Breast (tissue), 4 donors: ENCODE results near the genes FMC1 and KLRG2.

- PRO-cap, 3 experiments, result no peak in any of the 3 experiments
- RRBS, result no CpG with 5 or more reads among the region's 10 CpGs
Measured at GRCh38 chr7:139094477-139094979, 15.0 kb downstream of the ZC3HAV1 start.

DNA sequence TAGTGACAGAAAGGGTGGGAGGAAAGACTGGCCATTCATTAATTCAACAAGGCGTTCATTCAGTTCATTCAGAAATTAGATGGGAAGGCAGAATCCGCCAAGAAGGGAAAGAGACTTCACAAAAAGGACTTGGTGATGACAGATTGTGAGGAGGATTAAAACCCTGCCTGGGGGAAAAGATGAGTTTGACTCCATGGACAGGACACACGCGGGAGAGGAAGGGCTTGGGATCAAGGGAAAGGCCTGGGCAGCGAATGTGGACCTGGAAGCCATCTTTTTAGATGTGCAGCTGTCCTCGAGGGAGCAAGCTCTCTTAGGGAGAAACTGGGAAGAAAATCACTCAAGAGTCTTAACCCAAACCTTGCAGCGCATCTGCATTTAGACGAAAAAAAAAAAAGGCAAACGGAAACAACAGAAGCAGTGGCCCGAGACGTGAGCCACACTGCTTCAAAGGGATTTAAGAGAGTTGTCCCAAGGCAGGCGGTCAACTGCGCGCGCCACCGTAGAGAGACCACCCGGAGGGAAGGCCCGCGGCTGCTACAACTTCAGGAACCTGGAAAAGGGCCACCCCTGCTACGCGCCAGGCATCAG, 1.5 kb downstream of the ZC3HAV1 start:
- PRO-cap, 3 experiments, result no peak in any of the 3 experiments
- RRBS, result 1% methylated on average over 3 of the region's 21 CpGs

DNA sequence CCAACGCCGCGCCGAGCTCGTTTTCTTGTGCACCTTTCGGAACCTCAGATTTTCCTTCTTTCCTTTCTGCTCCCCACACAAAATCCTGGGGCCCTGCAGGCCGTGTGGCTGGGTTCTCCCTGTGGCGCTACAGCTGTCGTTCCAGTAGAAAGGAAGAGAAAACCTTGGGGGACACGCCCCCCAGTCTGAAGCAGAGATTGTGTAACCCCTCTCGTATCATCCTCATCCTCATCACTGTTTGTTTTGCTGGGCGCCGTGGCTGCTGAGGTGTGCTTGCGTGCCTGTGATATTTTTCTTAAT, 1.1 kb downstream of the UBN2 start:
- PRO-cap, 3 experiments, result no peak in any of the 3 experiments
- RRBS, result no CpG with 5 or more reads among the region's 14 CpGs

GRCh38 chr7:139340870-139341941, at the start of gene FMC1:
Gene FMC1, plus strand, starts transcription at chr7:139341337.
- PRO-cap, 3 experiments, result peak in 3 of 3 experiments; most common plus-strand start chr7:139341824 (in 2); most common minus-strand start chr7:139341260 (in 3)
- RRBS, result under 1% methylated on average over 11 of the region's 65 CpGs

- PRO-cap, 3 experiments, result no peak in any of the 3 experiments
- RRBS, result no CpG with 5 or more reads among the region's 8 CpGs
Measured at GRCh38 chr7:139405386-139406027, 45.8 kb downstream of the LUC7L2 start.

GRCh38 chr7:139422075-139423313, 61.0 kb downstream of the KLRG2 start:
- PRO-cap, 3 experiments, result no peak in any of the 3 experiments
- RRBS, result no CpG with 5 or more reads among the region's 13 CpGs

- PRO-cap, 3 experiments, result no peak in any of the 3 experiments
- RRBS, result no CpG with 5 or more reads among the region's 9 CpGs
Measured at GRCh38 chr7:139423399-139424358, 59.8 kb downstream of the KLRG2 start.

DNA sequence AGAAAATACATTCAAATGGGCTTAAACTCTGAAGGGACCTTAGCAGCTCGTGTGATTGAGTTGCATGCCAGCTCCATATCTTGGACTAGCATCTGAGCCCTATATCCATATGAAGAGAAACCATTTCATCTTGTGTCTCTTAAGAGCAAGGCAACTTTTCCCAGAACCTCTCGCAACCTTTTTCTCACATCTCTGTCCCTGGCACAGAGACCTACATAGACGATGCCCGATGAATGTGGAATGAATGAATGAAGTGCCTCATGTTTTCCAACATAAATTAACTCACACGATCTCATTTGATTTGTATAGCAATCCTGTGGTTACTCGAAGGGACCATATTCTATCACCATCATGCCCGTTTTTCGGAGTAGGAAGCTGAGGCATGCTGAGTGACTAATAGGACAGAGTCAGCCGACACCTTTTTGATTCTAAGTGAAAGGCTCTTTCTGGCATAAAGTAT, 55.9 kb downstream of the KLRG2 start:
- PRO-cap, 3 experiments, result no peak in any of the 3 experiments
- RRBS, result no CpG with 5 or more reads among the region's 9 CpGs

DNA sequence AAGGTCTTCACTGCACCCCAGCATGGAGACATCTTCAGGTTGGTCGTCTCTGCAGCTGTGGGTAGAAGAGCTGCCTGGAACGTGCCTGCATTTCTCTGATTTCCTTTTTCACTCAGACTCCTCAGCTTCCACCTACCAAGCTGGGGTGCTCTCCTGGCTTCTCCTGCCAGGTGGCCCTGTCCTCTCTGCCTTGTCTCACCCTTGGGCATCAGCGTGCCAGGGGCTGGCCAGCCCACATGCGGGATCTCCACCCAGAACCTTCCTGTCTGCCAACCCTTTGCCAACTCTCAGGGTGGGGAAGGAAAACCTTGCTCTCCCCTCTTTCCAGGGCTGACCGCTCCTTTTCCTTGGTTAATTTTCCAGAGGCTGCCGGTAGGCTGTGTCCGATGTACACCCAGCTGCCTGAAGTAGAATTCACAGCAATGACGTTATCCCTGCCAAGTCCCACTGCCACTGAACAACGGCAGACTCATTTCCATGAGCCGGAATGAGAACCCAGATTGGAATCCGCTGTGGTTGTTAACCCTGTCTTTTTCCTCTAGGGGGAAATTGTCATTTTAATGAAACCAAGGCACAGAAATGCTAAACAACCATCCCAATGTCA, 30.6 kb downstream of the KLRG2 start:
- PRO-cap, 3 experiments, result no peak in any of the 3 experiments
- RRBS, result 23% methylated on average over 4 of the region's 11 CpGs

DNA sequence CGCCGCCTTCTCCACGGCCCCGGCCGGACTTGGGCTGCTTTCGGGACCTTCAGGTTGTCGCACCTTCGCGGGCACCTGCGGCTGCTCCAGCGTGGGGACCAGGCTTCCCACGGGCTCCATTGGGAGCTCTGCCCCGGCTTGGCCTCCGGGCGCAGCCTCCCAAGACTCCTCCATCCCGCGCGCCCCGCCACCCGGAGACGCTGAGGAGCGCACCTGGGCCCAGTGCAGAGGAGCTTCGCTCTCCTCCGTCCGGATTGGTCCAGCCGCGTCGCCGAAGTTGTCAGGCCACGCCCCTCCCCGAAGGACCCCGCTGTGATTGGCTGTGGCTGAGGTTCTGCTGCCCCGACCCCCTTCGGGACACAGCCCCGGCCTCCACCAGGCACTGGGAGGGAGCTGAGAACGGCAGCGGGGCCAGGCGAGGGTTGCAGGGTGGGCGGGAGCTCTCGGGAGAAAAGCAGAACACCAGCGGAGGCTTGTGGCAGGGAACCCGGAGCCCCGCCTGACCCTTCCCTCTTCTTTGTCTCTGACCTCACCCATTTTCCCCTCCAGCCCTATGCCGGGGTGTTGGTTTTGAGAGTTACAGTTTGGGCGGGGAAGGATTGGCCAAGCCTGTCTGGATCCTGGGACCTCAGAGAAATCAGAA, at the start of gene KLRG2:
Gene KLRG2 (minus strand): TSS at position 205 of the 643 bp plus-strand sequence.
- PRO-cap, 3 experiments, result peak in 3 of 3 experiments; most common plus-strand start position 378 of the sequence (in 2); most common minus-strand start position 202 of the sequence (in 3)
- RRBS, result 2% methylated on average over 32 of the region's 45 CpGs

- PRO-cap, 3 experiments, result no peak in any of the 3 experiments
- RRBS, result no CpG with 5 or more reads among the region's 20 CpGs
Measured at GRCh38 chr7:139542138-139542705, 18.7 kb downstream of the CLEC2L start.

DNA sequence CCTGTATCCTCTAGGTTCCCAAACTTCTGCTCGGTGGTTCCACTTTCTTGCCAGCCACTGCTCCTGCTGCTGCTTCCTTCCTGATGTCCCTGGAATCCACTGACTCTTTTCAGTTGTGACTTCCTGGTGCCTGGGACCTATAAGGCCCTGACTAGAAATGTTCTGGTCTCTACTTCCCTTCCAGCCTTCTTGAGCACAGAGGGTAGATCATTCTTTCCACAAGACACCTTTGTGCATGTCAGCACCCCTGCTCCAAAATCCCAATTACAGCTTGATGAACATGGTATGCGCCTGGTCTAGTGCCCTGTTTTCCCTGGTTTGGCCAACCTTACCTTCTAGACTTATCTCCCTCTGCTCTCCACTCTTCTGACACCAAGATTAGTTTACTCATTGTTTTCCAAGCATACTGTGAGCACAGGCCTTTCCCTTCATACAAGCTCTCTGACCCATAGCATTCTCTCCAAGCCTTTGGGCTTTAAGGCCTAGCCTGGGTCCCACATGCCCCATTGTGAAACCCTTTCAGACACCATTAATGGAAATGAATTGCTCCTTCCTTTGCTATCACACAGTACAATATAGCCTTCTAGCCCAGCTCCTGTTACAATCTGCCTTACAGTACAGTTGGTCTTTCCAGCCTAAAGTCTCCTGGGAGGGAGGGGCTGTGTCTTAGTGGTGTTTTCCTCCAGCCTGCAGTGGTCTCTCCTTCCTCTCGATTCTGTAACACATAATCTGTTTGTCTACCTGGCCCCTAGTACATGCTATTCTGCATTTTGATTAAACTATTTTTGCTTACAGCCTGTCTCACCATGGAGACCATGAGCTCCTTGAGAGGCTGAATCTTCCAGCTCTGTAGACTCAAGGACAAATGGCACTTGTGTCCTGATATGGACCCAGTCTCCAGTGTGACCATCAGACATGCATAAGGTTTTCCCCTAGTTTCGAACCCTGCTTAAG, 92.9 kb downstream of the CLEC2L start:
- PRO-cap, 3 experiments, result no peak in any of the 3 experiments
- RRBS, result no CpG with 5 or more reads among the region's 4 CpGs

GRCh38 chr7:139630716-139631496, 107.4 kb downstream of the CLEC2L start:
- PRO-cap, 3 experiments, result no peak in any of the 3 experiments
- RRBS, result no CpG with 5 or more reads among the region's 14 CpGs

- PRO-cap, 3 experiments, result no peak in any of the 3 experiments
- RRBS, result no CpG with 5 or more reads among the region's 9 CpGs
Measured at GRCh38 chr7:139637138-139637680, 113.7 kb downstream of the CLEC2L start.

GRCh38 chr7:139683246-139683705, 94.5 kb downstream of the HIPK2 start:
- PRO-cap, 3 experiments, result no peak in any of the 3 experiments
- RRBS, result no CpG with 5 or more reads among the region's 10 CpGs

DNA sequence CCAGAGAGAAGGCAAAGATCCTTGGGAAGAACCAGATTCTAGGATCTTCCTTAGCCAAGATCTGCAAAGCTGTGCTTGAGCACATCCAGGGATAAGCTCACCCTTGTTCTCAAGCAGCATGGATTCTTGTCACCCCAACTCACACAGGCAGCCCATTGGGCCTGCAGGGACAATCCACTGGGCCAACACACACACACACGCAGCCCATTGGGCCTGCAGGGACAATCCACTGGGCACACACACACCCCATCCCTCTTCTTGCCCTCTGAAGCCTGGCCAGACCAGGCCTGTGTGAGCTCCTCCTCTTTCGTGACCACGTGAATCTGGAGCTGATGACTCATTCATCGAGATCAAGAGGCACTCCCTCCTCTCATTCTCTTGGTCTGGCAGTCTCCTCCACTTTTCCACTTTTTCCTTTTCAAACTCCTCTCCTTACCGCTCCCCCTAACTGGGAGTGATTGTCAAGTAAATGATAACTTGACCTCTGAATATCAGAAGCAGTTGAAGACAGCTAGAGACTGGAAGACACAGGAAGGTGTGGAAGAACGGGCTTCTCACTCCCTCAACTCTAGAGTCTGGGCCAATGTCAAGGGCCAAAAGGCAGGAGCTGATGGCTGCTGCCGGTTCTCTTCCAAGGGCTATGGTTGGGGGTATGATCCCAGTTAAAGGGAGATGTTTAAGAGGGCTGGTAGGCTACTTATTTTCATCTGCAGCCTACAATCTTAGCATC, 89.7 kb downstream of the HIPK2 start:
- PRO-cap, 3 experiments, result no peak in any of the 3 experiments
- RRBS, result no CpG with 5 or more reads among the region's 7 CpGs

DNA sequence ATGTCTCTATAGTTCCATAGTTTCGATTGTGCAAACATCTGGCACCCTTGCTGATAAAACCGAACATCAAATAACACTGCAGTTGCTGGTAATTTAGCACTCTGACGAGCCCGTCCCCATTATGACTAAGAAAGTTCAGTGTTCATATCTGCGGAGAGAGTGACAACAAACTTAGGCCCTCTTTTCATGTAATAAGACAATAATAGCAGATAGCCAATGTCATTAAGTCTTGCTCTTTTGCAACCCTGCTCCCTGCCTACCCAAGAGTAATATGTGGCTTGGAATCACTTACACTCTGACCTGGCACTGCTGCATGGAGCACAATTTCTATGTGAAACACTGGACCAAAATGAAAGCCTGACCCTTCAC, 86.6 kb downstream of the HIPK2 start:
- PRO-cap, 3 experiments, result no peak in any of the 3 experiments
- RRBS, result no CpG with 5 or more reads among the region's 5 CpGs

DNA sequence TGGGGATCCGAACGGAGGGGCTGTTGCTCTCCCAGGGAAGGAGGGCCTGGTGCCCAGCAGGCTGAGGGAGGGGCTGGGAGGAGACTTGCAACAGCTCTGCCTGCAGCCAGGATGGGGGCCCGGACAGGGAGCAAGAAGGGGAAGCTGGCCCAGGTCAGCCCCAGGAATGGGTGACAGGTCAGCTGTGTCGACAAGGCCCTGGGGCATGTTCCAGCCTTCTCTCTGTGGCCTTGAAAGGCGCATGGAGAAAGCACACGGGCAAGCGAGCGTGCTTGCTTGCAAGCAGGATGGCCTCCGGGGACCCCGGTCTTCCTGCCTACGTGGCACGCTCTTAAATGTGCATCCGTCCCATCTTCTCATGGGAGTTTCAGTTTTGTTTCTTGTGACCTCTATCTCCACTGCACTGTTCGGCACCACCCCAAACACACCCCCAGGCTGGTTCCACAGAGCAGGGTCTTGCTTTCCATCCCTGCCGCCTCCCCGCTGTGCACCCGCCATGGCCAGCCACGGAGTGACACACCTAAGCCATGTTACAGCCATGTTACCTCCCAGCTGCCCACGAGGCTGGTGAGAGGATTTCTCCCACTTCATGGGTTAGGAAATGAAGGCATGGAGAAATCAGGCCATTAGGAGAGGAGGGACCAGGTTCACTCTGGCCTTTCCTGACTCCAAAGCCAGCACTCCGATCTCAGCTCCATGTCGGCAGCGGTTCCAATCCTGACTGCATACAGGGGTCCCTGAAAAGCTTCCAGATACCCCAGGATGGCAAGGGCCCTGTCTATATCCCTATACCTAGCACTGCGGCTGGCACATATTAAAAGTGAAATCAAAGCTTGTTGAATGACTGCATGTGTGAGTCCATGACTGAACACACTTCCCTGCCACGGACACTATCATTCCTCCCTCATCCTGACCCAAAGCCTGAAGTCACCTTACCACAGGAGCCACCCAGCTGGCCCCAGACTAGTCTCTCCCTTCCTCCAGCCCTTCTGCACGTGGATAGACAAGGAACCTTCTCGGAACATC, 63.1 kb downstream of the HIPK2 start:
- PRO-cap, 3 experiments, result no peak in any of the 3 experiments
- RRBS, result no CpG with 5 or more reads among the region's 26 CpGs

DNA sequence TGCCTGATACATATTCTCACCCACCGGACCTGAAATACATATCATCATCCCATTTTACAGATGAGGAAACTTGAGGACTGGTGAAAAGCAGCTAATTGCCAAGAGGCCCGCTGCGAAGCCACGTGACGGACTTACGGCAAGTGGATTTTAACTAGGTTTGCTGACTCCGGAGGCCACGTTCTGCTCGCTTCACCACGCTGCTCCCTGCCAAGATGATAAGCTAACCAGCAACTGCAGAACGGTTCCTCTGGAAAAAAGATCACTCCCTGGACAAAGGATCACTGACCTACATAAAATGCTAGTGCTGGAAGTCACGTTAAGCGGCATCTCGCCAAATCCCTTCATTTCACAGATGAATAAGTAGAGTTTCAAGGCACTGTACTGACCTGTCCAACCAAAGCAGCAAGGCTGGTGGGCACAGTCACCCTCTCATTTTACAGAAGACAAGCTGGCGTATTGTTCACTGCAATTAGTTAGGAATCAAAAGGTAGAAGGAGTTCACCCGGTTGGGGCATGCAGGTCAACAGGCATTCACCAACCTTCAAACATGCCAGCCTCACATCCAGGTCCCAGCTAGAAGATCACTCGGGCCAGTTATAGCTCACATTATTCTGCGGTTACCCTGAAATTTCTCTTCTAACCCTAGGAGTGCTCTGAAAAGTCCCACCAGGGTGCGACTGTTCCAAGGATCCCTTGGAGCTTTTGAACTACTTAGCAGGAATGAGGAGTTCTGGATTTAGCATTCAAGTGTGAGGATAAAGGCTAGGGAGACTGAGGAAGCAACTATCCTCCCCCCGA, 33.0 kb downstream of the HIPK2 start:
- PRO-cap, 3 experiments, result no peak in any of the 3 experiments
- RRBS, result no CpG with 5 or more reads among the region's 20 CpGs

GRCh38 chr7:139756669-139757091, 21.1 kb downstream of the HIPK2 start:
- PRO-cap, 3 experiments, result no peak in any of the 3 experiments
- RRBS, result no CpG with 5 or more reads among the region's 3 CpGs